SUDHL5 (cell line): ENCODE results near the genes MYO5B, MBD1 and MRO.

GRCh38 chr18:49563195-49564155 lies 1.6 kb downstream of the LIPG start:
- PRO-cap = no peak

DNA sequence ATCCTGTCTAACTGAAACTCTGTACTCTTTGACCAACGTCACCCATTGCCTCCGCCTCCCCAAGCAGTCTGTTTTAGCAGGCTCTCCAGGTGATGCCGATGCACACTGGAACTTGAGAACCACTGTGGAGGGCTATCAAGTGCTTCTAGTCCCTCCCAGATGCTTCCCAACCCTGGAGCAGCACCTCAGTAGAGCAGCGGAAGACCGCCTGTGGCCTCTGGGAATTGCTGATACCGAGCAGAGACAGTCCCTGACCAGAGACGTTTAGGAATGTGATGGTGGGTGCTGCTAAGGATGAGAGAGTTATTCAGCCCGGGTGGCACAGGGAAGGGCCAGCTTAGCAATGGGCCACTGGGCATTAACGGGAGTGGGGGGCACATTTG lies 50.7 kb downstream of the LIPG start:
- PRO-cap = no peak

- PRO-cap = no peak
Observed at GRCh38 chr18:49618916-49619462, 57.1 kb downstream of the LIPG start.

GRCh38 chr18:49630061-49630799 lies 68.4 kb downstream of the LIPG start:
- PRO-cap = no peak

- PRO-cap = no peak
Observed at GRCh38 chr18:49663854-49664459, 102.1 kb downstream of the LIPG start.

DNA sequence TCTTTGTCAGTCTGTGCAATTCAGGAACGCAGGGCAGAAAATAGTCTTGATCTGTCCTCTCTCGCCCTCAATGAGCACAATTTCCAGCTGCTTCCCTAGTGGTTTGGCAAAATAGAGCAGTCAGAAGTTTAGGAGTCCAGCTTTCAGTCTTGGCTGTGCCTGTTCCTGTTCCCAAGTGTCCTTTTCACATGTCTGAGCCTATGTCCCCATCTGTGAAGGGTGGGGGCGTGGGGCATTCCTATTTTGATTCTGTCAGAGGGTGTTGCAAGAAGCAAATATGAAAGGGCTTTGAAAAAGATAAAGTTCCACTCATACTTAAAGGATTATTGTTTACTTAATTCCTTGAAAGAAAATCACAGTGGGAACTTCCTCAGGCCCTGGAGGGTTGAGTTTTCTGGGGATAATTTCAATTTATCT lies 83.7 kb downstream of the ACAA2 start:
- PRO-cap = no peak

DNA sequence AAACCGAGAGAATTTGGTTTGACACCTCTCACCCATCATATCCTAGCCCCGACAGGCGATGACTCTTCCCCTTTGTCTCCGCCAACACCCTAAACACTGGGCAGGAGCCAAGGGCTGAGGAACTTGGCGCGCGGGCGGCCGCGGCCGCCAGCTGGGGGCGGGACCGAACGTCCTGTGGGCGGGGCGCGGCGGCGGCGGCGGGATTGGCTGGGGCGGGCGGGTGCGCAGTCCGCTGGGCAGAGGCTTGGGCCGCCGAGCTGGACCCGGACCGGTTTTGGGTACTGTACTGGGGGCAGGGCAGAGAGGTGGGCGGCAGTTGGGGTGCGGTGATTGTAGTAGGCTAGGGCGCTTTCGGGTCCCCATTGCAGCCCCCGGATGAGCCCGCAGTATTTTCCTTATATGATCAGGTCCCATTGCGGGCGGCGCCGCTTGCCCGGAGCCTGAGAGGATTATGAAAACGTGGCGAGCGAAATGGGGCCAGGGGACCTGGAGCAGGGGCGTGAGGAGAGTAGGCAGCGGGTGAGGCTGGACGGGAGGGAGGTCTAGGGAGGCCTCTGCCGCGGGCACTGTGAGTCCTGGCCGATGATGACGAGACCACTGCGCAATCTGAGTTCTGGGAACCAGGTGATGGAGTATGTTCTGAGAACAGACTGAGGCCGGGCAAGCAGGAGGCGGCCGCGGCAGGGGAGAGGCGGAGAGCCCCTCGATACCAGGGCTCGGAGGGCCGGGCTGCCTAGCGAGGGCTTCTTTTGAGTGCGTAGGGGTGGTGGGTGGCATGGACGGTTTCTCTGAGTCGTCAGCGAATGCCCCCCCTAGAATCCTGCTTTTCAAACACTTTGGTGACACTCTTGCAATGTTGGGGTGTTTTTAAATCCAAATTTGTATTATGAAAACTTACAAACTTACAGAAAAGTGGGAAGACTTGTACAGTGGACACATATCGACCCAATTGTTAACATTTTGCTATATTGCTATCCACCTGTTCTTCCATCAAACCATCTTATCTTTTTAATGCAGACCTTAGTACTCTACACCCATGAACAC lies 774 bp upstream of the ACAA2 start:
- PRO-cap = bidirectional peak, plus-strand start at position 92 of the sequence, minus-strand start at position 98 of the sequence

GRCh38 chr18:50194506-50195656 lies at the start of gene MYO5B:
TSS of gene MYO5B (minus strand) at chr18:50195147.
- PRO-cap = no peak

GRCh38 chr18:50281045-50282338 lies at the start of gene MBD1:
TSS of gene MBD1 (minus strand) at chr18:50281523.
- PRO-cap = bidirectional peak, plus-strand start at chr18:50281579, minus-strand start at chr18:50281483; unidirectional peak, minus-strand start at chr18:50281685; unidirectional peak, minus-strand start at chr18:50281756

GRCh38 chr18:50286344-50287021 lies 1.0 kb downstream of the CXXC1 start:
- PRO-cap = unidirectional peak, plus-strand start at chr18:50286743

DNA sequence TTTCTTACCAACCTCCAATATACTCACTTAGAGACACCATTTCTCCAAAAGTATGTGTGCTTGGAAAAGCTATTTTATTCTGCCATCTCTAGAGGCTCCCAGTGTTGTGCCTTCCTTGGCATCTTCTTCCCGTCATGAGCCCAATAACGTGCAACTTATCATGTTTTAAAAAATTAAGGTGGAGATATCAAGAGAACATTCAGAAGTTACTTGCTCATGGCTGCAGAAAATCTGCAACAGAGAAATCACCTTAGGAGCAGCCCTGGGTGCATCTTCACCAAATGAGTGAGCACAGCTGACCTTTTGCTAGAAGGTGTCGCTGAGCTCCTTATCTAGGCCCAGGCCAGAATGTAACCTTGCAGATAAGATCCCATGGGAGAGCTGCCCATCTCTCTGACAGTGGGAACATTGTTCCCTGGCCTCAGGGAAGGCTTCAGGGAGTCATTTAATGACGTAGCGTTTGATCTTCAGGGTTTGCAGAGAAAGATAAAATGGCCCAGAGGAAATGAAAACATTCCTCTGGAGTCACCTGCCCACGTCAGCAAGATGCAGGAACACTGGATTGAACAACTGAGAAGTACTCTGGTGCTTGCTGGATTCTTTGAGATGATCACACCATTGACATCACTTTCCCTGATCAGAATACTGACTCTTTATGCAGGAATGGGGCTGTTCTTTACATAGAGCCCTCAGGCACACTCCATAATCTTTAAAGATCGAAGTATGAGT lies 51.5 kb downstream of the MAPK4 start:
- PRO-cap = no peak

GRCh38 chr18:50716734-50717537 lies 102.9 kb downstream of the MRO start:
- PRO-cap = no peak

DNA sequence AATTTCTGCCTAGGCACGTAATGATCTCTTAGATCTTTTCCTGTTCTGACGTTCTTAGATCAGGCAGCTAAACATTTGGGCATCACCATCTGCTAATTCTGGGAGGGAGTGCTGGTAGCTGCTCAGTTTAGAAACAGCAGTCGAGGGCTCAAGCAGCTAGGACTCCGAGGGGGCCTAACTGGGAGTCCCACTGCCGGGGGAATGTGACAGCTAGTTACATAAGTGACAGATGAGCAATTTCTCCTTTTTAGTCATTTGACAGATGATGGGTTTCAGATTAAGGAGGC lies 92.8 kb downstream of the MRO start:
- PRO-cap = no peak

DNA sequence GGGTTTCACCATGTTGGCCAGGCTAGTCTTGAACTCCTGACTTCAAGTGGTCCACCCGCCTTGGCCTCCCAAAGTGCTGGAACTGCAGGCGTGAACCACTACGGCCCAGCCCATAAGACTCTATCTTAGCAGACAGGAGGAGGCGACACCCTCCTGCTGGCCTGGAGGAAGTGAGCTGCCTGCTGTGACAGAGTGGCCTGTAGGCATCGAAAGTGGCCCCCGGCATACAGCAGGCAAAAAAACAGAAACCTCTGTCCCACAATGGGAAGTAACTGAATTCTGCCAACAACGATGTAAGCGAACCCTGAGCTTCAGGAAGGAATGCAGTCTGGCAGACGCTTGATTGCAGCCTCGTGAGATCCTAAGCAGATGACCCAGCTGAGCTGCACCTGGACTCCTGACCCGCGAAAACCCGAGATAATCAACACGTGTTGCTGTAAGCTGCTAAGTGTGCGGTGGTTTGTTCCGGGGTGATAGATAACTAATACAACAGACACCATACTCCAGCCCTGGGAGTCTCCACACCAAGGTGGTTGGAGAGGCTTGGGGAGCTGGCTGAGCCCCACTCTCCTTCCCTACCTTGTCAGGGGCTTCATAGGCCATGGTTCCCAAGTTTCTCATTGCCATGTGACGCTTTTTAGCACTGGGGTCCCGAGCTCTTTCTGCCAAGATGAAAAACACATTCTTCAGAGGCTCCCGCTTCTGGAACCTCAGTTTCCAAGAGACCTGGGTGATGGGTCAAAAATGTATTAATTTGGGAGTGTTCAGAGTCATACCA lies 13.5 kb downstream of the MRO start:
- PRO-cap = no peak

- PRO-cap = unidirectional peak, plus-strand start at chr18:50817021
Observed at GRCh38 chr18:50816696-50817213, 3.1 kb downstream of the MRO start.

- PRO-cap = no peak
Observed at GRCh38 chr18:50819185-50820441, at the start of gene MRO. TSS of gene MRO (minus strand) at chr18:50820016.

- PRO-cap = no peak
Observed at GRCh38 chr18:50842751-50843348, 23.0 kb upstream of the MRO start.

- PRO-cap = no peak
Observed at GRCh38 chr18:51054423-51055026, 24.5 kb downstream of the SMAD4 start.

- PRO-cap = bidirectional peak, plus-strand start at chr18:51195601, minus-strand start at chr18:51195542; bidirectional peak, plus-strand start at chr18:51195733, minus-strand start at chr18:51195740
Observed at GRCh38 chr18:51195060-51195985, 2.2 kb downstream of the MEX3C start.

DNA sequence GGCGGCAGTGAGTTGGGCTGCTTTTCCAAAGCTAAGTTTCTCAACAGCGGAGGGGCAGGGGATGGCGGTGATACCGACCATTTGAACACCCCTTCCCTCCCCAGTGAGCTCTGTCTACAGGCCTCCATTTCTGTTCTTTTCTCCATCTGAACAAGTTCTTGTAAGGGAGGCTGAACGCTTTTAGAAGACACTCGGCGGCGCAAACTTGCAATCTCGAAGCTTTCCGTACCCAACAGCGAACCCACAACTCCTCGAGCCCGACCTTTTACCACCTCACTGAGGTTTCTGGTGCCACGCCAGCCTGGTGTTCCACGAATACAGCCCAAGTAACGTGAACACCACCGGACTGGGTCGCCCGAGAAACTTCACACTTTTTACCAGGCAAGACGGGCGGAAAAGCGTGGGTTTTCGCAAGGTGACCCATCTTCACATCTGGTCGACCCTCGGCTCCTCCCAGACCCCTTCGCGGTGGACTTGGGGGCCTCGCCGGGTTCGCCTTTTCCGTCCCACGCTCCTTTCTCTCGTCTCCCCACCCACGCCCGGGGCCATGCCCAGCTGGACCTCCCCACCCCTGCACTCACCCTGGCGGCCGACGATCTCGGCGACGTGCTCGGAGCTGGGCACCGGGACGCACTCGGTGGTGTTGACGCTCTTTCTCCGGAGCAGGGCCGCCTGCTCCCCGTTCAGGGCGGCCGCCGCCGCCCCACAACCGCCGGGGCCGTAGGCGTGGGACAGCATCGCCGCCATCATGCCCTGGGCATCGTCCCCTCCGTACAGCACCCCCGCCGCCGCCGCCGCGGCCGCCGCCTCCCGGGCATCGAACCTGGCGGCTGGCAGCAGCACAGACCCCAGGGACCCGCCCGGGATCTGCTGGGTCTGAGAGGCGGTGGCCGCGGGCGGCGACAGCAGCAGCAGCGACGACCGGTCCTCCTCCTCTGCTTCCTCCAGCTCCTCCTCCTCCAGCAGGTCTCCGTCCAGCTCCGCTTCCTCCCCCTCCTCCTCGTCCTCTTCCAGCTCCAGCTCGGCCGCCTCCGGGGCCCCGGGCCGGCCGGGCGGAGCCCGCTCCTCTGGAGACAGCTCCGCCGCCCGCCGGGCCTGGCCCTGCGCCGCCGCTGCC lies 1.1 kb downstream of the MEX3C start:
- PRO-cap = bidirectional peak, plus-strand start at position 276 of the sequence, minus-strand start at position 278 of the sequence; bidirectional peak, plus-strand start at position 706 of the sequence, minus-strand start at position 707 of the sequence; bidirectional peak, plus-strand start at position 997 of the sequence, minus-strand start at position 861 of the sequence